Ascending aorta (tissue), 1 donor: ENCODE measurements around the gene GPATCH3.

DNA sequence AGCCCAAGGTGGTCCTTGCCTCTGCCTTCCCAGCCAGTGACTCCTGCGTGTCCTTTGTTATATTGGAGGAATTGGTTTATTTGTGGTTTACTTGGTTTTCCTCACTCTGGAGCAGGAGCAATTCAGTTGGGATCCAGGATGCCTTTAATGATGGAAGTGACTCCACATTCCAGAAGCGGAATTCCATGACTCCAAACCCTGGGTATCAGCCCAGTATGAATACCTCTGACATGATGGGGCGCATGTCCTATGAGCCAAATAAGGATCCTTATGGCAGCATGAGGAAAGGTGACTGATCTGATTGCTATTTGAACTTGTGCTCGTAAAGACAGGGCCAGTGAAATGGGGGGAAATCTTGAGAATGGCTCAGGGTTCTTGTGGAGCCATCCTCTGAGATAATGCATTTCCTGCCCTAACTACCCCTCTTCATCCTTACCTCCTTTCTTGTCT, 15.0 kb upstream of the PIGV start:
- PRO-cap = no peak

DNA sequence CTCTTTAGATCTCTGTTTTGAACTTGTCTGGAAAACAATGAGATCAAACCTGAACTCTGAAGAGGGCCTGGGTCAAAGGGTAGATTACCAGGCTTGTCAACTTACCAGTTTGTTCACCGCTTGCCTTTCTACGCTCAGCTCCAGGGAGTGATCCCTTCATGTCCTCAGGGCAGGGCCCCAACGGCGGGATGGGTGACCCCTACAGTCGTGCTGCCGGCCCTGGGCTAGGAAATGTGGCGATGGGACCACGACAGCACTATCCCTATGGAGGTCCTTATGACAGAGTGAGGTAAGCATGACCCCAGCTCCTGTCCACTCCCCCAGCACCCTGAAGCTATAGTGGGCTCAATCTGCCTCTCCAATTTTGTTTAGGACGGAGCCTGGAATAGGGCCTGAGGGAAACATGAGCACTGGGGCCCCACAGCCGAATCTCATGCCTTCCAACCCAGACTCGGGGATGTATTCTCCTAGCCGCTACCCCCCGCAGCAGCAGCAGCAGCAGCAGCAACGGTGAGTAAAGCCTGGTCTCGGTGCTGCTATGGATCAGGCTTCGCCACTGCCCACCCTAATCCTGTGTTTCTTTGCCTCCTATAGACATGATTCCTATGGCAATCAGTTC, 14.4 kb upstream of the PIGV start:
- PRO-cap = no peak

- PRO-cap = bidirectional peak, plus-strand start at chr1:26900547, minus-strand start at chr1:26900434
Observed at GRCh38 chr1:26899726-26900865, at the start of gene GPATCH3. GPATCH3 (minus strand) TSS chr1:26900467.

GRCh38 chr1:27012277-27012658, 382 bp downstream of the TENT5B start:
- PRO-cap = no peak

GRCh38 chr1:27057374-27057890, 44.8 kb upstream of the TENT5B start:
- PRO-cap = no peak

DNA sequence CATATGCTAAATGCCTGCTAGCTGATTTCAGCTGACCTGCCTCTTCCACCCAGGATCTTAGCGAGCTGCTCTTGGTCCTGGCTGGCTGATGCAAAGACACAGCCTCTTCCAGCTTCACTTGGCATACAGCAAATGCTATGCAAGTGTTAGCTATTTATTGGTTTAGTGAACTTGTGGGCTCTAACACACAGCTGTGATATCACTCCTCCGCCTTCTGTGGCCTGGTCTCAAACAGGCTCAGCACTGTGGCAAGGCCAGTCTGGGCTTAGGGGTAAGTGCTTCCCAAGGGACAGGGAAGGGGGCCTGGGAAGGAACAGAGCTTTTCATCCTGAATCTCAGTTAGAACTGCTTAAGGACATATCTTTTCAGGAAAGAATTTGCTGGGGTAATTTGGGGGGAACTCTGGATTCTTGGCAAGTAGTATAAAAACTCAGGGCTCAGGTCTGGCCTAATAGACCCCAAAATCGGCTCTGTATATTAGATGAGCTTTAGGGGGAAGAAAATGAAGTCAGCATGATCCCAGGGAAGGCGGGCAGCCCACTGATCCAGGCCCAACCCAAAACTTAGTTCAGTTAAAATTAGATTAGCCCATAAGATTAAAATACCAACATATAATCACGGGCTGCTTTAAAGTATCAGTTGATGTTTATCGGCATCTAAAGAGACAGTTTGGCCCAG, 9.4 kb downstream of the SLC9A1 start:
- PRO-cap = no peak

DNA sequence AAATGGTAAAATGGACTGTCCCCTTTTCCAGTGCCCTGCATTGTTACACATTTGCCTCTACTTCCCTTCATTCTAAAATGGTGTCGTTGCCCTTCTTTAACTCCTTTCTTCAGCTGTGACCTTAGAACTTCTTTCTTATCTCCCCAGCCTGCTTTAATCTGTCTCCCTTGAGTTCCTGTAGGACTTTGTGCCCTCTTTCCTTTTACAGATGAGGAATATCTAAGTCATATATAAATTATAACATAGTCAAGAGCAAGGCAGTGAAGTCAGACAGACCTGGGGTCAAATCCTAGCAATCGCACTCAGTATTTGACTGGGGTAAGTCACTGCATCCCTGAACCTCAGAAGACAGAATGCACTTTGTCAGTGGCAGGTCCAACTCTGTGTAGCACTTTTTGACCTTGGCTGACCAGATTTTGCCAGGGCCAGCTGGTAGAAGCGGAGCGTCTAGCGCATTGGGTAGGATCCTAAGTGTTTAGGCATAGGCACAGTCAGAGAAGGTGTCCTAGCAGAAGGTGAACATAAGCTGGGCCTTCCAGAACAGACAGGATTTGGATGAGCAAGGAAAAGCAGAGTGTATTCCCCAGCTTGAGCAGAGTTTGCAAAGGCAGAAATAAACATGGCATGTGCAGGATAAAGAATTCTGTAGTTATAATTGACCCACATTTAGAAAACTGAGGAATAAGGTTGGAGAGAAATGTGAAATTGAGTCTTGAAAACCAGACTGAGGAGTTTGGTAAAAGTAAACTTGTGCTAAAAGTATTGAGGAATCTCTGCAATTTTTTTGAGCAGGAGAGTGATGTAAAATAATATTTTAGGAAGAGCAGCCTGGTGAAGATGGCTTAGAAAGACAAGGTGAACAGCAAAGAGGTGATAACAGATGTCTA, 31.1 kb upstream of the TMEM222 start:
- PRO-cap = no peak

- PRO-cap = no peak
Observed at GRCh38 chr1:27300267-27300953, 21.6 kb upstream of the TMEM222 start.

DNA sequence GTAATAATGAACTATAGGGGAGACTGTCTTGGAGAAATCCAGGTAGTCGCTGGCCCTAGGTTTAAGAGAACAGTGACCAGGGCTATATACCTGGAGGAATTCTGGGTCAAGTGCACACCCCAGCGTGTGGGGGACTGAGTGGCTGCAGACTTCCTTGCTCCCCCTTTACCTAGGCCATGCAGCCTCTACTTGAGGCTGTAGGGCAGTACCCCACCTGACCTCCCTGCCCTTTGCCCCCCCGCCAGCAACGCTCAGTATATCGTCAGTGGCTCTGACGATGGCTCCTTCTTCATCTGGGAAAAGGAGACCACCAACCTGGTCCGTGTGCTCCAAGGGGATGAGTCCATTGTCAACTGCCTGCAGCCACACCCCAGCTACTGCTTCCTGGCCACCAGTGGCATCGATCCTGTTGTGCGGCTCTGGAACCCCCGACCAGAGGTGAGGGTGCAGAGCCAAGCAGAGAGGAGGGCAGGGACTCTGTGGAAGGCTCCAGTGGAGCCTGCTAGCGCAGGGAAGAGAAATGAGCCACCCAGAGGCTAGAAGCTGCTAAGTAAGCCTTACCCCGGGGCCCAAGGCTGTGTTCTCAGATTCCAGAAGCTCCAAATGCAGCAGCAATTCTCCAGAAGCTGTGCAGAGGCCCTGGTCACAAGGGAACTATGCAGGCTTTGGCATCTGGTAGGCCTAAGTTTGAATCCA, 17.1 kb upstream of the TMEM222 start:
- PRO-cap = no peak

DNA sequence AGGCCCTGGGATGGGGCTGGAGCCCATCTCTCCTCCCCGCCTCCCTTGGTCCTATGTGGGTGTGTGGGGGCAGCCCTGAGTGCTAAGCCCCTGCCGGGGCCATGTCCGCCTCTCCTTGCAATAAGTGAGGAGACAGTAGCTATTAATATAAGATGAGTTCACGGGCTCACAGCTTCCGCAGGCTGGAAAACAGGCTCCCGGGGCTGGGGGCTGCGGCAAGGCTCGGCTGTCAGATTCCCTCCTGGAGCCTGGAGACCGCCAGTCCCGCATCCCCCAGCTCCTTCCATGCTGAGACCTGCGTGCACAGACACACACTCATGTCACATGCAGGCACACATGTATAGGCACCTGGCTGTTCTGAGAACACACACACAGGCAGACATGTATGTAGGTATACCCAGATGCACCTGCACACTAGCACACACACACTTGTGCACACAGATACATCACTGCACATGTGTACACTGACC, 7.2 kb downstream of the GPR3 start:
- PRO-cap = no peak

DNA sequence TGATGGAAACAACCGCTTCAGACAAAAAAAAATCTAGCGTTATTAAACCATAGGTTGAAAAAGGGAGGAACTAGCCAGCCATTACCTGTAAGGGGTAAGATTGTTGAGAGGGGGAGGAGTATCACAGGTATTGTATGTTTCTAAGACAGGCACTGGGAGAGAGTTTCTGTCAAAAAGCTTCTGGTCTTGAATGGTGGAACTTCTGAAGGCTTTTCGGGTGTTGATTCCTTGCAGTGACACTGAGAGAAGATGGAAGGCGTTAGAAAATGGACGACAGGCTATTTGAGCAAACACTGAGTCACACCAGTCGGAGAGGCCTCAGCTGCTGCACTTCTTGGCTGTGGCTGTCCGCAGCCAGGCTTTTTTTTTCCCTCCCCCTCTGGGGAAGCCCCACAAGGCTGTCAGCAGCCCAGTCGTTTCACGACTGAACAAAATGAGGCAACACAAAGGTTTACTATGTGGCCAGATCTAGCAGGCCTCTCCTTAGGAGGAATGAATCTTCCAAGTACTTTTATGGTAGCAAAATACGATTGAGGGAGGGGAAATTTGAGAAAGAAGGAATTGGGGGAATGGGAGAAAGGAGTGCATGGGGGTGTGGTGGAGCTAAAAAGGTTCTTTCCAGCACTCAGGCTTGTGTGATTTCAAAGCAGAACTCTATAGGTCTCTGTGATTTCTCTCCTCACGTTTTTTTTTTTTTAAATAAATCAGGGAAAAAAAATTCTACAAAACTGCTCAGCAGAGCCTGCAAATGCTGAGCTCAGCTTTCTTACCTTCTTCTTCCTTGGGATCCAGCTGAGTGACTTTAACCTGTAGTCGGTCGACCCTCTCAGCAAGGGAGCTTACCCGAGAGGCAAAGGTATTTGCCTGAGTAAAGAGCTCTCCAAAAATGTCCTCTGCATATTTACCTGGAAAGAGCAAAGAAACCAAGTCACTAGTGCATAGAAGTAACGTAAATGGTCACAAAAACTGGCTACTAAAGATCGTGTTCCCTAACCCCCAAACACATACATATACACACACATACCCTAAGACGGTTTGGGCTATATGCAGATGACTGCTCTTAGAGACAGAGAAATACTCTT, 26.1 kb downstream of the GPR3 start:
- PRO-cap = no peak

- PRO-cap = no peak
Observed at GRCh38 chr1:27427117-27427869, 34.9 kb downstream of the GPR3 start.

GRCh38 chr1:27447880-27448542, 42.0 kb downstream of the WASF2 start:
- PRO-cap = no peak

- PRO-cap = no peak
Observed at GRCh38 chr1:27532428-27532830, 42.5 kb upstream of the WASF2 start.

DNA sequence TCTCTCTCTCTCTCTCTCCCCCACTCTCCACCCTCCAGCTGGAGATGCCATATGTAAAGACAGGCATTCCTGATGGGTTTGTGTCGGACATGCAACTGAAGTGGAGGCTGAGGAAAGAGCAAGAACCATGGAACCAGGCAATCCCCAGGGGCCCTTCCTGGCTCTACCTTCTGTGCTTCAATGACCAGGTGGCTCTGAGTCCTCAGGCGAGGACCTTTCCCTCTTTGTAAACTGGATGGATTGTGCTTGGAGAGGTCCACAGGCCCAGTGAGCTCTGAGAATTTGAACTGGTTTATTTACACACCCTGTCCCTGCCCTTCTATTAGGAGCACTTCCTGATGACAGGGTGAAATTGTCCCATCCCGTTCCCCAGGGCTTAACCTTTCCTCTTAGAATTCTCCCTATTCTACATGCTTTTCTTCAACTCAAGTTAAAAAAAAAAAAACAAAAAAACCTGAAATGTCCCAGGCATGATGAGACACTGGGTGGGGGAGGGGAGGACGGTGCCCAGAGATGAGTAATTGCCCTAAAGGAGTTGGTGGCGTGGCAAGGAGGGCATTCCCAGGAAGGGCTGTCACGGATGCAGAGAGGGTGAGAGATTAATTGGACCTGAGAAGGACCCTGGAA, 50.1 kb upstream of the WASF2 start:
- PRO-cap = no peak

DNA sequence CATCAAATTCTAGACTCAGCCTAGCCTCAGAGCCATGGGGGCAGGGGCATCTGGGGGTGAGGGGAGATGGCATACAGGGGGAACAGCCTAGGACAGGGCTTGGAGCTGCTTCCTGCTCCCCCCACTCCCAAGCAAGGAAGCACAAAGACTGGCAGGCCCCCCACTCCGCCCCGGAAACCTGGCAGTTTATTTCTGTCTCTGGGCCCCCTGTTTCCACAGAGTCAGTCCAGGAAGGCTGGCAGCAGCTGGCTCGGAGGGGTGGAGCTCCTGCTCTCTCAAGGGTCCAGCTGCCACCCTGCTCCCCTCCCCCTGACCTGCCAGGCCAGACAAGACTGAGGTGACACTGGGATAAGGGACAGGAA, 26.5 kb downstream of the AHDC1 start:
- PRO-cap = no peak

GRCh38 chr1:27624508-27625641, 10.1 kb downstream of the FGR start:
- PRO-cap = no peak

- PRO-cap = no peak
Observed at GRCh38 chr1:27686469-27687127, 14.6 kb upstream of the IFI6 start.

- PRO-cap = no peak
Observed at GRCh38 chr1:27760890-27761597, 12.0 kb upstream of the STX12 start.

GRCh38 chr1:27882029-27882988, 10.0 kb downstream of the THEMIS2 start:
- PRO-cap = no peak